A375 (cell line): ENCODE measurements around a stretch of chr5.

GRCh38 chr5:159175556-159176046 lies 33.8 kb downstream of the RNF145 start:
- RAMPAGE, long total RNA: no peak

DNA sequence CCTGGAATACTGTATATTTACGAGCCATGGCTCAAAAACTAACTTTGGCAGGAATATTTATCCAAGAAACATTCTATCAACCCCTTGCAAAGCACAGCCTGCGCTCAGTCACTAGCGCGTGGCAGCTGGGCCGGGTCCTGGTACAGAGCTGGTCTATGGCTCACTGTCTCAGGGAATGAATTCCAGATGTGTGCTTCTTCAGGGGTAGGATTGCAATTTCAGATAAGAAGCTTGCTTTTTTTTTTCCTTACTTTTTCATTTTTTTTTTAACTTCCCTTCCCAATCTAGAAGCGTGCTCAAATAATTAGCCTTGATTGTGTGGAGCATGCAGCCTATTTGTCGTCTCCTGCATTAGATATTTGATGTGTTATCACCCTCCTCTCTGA lies 128.9 kb upstream of the ADRA1B start:
- RAMPAGE, long total RNA: no peak

DNA sequence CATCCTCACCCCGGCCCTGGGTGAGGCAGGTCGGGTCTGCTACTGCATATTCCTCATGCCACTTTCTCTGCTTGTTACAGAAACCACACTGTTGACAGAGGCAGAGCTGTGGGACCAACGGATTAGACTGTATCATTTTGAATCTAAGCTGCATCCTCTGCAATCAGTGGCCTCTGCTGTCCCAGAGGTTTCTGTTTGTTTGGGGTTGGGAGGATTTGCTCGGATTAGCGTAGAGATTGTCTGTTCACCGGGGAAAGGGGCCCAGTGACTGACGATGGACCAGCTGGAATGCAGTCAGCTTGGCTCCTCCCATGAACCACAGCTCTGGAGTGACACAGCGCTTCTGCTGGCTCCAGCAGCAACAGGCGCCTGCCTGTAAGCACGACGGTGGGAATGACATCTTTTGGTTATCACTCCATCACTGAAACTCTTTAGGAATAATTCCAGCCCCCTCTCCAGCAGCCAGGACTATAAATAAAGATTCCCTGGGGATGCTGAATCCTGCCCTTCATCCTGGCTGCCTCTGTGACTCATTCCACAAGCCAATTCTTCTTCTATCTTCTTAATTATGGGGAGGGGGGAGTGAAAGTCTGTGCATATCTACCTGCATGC lies 37.2 kb upstream of the ADRA1B start:
- RAMPAGE, long total RNA: no peak

DNA sequence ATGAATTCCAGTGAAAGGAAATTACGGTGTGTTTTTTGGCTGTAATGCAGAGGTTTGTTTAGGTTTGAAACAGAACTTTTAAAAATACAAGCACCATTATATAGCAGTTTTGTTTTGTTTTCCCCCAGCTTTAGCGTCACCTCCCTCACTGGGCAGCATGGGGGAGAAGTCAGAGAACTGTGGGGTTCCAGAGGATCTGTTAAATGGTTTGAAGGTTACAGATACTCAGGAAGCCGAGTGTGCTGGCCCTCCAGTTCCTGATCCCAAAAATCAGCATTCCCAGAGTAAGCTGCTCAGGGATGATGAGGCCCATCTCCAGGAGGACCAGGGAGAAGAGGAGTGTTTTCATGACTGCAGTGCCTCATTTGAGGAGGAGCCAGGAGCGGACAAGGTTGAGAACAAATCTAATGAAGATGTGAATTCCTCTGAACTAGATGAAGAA lies 1.5 kb downstream of the TTC1 start:
- RAMPAGE, long total RNA: no peak

DNA sequence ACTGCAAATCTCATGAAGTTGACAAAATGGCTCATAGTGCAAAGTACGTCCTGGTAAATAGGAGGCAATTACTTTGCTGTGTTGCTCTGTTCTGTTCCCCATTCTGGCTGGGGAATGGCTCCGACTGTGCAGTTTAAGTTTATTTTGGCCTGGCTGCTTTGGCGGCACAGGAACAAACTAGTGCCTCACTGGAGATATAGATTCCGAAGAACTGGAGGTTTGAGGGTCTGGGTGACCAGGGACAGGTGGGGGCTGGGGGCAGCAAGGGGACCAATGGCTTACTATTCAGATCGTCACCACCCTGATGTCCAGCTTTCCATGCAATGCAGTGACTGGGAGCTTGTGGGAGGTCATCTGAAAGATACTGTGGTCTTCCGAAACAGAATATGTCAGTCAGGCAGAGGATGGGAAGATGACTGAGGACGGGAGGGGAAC lies 54.4 kb downstream of the PTTG1 start:
- RAMPAGE, long total RNA: no peak

DNA sequence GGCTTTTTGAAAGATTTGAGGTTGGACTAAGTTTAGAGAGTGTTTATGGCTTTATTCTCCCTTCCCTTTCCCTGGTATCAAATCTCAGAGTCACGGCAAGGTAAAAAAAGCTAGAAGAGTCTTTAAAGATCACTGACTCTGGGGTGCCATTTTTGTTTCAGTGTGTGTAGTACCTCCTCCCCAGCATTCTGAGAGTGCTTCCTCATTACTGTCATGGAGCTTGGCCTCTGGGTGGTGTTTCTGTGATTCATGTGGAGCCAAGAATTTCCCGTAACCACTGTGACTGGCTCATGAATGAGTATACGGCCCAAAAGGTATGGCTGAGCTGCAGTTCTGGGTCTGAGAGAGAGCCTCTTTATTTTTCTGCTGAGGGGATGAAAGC lies 85.5 kb downstream of the PTTG1 start:
- RAMPAGE, long total RNA: no peak

DNA sequence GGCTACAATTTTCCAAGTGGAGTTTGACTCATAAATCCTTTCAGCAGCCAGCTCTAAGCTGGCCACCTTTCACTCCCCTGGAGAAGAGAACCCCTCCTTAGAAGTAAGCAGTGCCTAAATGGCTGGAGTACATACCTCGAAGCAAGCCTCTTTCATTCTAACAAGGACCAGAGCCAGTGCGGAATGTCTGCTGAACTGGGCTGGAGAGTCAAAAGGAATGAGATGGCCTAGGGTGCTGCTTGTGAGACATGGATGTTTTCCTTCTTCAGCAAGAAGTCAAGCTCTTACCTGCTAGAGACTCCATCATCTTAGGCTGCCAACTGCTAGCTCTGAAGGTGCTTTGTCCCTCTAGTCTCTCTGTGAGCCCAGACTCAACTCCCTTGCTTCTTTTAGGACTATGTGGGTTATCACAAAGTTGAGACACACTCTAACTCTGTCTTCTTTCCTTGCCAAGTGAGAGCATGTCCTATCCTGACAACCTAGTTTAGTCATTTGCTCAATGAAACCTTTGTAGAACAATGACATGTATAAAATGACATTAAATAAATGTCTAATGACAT lies 168.5 kb downstream of the ATP10B start:
- RAMPAGE, long total RNA: no peak

DNA sequence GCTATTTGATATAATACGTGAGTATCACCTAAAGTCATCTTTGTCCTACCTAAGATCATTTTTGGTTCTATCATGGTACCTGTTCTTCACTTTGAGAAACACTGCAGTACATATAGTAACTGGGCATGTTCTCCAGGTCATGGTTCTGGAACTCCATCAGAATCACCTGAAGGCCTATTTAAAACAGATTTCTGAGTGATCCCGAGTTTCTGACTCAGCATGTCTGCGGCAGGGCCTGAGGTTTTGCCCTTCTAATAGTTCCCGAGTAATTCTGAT lies 3.3 kb downstream of the ATP10B start:
- RAMPAGE, long total RNA: no peak

DNA sequence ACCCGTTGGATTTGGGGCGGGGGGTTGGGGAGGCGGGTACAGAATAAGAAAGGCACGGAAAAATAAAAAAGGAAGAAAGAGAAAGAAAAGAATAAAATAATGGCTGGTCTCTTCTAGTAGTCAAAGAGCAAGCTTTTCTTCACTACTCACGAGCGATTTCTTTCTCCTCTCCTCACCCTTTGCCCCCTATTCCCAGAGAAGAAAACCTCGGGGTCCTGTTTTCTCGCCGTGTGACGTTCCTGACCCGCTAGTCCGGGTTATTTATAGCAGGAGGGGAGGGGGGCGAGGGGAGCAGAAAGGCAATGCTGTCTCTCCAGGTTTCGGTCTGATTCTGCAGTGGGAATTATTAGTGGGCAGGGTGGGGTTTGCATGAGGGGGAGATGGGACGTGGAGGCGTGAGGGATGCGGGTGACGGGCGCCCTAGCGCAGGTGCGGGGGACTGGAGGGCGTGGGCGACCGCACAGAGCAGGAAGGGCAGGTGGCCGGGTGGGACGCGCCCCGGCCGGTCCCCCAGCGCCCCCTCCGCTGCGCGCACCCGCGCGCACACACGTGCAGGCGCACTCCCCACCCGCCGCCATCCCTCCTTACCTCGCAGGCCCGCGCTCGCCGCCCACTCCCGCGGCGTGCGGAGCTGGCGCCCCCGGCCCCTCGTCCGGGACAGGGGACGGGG lies 911 bp upstream of the GABRB2 start:
- RAMPAGE, long total RNA: no peak

GRCh38 chr5:161548002-161549052 lies 1.8 kb upstream of the GABRB2 start:
- RAMPAGE, long total RNA: no peak

GRCh38 chr5:161847436-161847839 lies 482 bp upstream of the GABRA1 start:
- RAMPAGE, long total RNA: no peak

- RAMPAGE, long total RNA: no peak
Observed at GRCh38 chr5:167087066-167087299, 108.2 kb downstream of the TENM2 start.

DNA sequence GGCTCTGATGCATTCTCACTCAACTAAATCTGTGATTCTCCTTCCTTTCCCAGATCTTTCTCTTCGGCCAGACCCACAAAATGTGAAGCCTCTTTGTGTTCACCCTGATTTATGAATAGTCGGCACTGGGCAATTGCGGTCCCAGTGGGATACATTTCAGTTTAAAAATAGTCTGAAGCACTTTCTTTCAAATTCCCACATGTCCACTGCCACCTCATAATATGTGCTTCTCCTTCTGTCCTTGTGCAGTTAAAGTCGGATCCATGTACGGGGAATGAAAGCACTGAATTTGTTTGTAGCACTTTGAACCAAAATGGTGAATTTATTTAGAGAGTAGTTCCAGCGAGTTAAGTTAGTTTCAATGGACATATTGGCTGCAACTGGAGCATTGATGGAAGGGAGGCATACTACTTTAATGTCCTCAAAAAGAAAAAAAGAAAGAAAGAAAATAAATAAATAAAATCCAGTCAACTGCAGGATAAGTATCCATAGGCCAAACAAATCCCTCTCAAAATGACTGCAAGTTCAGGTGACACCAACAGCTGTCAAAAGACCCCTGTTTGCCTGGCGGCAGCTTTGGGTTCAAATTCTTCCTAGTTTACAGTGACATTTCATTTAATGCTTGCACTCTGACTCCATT lies 317.4 kb downstream of the TENM2 start:
- RAMPAGE, long total RNA: no peak

DNA sequence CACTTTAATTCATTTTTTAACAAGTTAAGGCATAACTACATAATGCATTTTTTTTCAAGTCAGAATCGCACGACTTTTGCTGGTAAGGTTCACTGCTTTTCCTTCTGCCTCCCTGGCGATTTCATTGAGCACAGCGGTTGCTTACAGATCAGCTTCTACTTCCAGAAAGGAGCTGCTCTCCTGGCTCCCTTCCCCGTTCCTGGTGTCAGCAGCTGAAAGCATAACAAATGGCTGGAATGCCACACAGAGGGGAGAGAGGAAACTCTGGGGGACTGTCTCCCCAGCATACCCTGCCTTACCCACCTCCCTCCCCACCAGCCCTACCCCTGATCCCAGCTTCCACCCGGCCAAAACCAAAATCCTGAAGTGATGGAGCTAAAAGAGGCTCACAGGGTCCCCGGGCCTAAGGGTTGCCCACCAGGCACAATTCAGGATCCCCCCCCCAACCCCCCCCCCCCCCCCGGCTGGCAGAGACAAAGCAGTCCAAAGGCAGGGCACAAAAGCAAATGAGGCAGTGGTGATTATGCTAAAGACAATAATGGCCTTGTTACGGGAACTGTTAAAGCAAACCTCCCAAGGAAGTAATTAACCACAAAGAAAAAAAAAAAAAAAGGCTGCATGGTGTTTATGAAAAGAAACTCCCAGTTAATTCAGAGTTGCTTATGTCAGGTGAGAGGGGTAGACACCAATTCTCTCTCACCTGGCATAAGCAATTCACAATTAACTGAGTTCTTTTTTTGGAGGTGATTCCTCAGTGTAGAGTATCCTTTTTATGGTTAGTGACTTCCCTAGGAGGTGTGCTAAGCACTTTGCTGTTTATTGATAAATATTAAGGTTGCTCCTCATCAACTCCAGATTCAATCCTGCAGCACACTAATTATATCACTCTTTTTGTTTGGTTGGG lies 126.0 kb upstream of the WWC1 start:
- RAMPAGE, long total RNA: no peak

GRCh38 chr5:168274294-168274797 lies 17.1 kb upstream of the WWC1 start:
- RAMPAGE, long total RNA: no peak

DNA sequence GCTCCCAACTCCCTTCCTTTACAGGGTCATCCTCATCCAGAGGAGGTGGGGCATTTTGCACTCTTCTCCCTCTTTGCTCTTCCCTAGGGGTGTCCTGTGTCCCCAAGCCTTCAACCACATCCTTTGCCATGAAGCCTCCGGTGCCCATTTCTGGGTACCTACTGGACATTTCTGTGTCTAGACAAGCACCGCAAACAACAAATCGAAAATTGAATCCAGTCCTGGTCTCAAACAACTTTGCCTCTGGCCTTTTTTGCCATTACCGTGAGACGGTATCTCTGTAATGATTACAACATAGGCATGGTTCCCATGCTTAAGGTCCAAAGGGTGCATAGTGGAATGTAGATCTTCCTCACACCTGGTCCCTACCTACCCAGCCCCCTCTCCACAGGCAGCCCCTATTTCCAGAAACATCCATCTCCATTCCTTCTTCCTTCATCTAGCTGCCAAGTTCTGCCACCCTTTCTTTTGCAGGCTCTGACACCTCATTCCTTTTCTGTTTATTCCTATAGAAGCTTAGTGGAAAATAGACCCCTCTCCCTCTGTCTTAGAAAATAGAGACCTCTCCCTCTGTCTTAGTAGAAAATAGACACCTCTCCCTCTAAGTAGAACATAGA lies 17.8 kb downstream of the WWC1 start:
- RAMPAGE, long total RNA: no peak

GRCh38 chr5:168328830-168329268 lies 37.4 kb downstream of the WWC1 start:
- RAMPAGE, long total RNA: no peak

GRCh38 chr5:168401736-168402582 lies 84.3 kb upstream of the RARS1 start:
- RAMPAGE, long total RNA: no peak

- RAMPAGE, long total RNA: no peak
Observed at GRCh38 chr5:168409746-168410454, 76.4 kb upstream of the RARS1 start.

GRCh38 chr5:168564760-168565253 lies 14.4 kb downstream of the PANK3 start:
- RAMPAGE, long total RNA: no peak